HepG2 (cell line): ENCODE measurements around the genes ALDH6A1, VSX2, NPC2, RPS6KL1 and NEK9.

- RRBS, 2 experiments = 21 to 37% methylated on average over 3 of the region's 15 CpGs
CAGE:
- cytosol, long polyA minus RNA = no peak
- cytosol, long polyA plus RNA = no peak
- long polyA plus RNA = no peak
- nucleus, long polyA minus RNA = no peak
- nucleus, long polyA plus RNA = no peak
These were observed 4.9 kb downstream of the MIDEAS start for GRCh38 chr14:73754817-73755968.

GRCh38 chr14:73759239-73759558 lies 904 bp downstream of the MIDEAS start:
- RRBS, 2 experiments = 0% methylated on average over 4 of the region's 42 CpGs; no CpG with 5 or more reads in 1 of the 2 experiments
CAGE:
- cytosol, long polyA minus RNA = no peak
- cytosol, long polyA plus RNA = no peak
- long polyA plus RNA = no peak
- nucleus, long polyA minus RNA = no peak
- nucleus, long polyA plus RNA = no peak

GRCh38 chr14:73787602-73788456 lies 27.7 kb upstream of the MIDEAS start:
- RRBS, 2 experiments = no CpG with 5 or more reads among the region's 15 CpGs
CAGE:
- cytosol, long polyA minus RNA = no peak
- cytosol, long polyA plus RNA = no peak
- long polyA plus RNA = no peak
- nucleus, long polyA minus RNA = no peak
- nucleus, long polyA plus RNA = no peak

DNA sequence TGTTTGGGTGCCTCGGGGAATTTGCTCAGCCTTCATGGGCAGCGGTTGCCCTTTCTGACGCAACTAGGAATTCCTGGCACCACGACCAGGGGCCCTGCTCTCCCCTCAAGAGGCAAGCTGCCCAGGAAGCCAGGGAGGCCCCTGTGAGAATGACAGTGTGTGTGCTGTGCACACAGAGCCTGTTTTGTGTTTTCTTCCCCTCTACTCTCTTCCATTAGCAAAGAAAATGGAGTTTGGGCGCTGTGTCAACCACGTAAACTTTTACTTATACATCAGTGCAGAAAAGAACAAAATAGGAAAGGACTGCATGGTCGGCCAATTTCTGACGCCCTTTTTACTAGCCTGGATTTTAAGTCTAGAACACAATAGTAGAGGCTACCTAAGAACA lies 18.0 kb upstream of the PTGR2 start:
- RRBS, 2 experiments = no CpG with 5 or more reads among the region's 8 CpGs
CAGE:
- cytosol, long polyA minus RNA = no peak
- cytosol, long polyA plus RNA = no peak
- long polyA plus RNA = no peak
- nucleus, long polyA minus RNA = no peak
- nucleus, long polyA plus RNA = no peak

- RRBS, 2 experiments = under 1 to 1% methylated on average over 8 of the region's 28 CpGs
CAGE:
- cytosol, long polyA minus RNA = no peak
- cytosol, long polyA plus RNA = no peak
- long polyA plus RNA = start-site peak on the plus strand at chr14:74018680-74018773, 14 and 30 reads in 2 replicates
- nucleus, long polyA minus RNA = no peak
- nucleus, long polyA plus RNA = no peak
These were observed 769 bp downstream of the ENTPD5 start for GRCh38 chr14:74018161-74018877.

DNA sequence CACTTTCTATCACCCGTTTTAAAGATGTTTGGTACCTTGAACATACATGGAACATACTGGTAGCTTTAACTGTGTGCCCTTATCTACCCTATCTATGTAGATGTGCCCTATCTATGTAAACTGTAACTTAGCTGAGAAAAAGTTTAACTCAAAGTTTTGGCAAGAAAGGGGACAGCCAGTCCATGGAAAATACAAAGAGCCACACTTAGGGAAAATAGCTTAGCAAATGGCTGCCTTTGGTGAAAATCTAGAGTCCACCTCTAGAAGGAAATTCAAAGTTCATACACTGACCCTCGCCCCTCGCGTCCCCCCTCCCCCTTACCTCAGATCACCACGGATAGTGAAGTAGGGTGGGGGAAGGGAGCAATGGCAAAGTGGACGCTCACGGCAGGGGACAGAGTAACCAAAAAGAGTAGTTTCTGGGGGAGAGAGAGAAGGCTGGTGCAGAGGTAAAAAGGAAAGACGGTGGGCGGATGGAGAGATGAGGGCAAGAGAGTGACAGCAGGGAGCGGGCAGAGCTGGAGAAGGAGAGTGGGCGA lies 625 bp downstream of the ALDH6A1 start:
- RRBS, 2 experiments = no CpG with 5 or more reads among the region's 11 CpGs
CAGE:
- cytosol, long polyA minus RNA = no peak
- cytosol, long polyA plus RNA = no peak
- long polyA plus RNA = no peak
- nucleus, long polyA minus RNA = no peak
- nucleus, long polyA plus RNA = no peak

DNA sequence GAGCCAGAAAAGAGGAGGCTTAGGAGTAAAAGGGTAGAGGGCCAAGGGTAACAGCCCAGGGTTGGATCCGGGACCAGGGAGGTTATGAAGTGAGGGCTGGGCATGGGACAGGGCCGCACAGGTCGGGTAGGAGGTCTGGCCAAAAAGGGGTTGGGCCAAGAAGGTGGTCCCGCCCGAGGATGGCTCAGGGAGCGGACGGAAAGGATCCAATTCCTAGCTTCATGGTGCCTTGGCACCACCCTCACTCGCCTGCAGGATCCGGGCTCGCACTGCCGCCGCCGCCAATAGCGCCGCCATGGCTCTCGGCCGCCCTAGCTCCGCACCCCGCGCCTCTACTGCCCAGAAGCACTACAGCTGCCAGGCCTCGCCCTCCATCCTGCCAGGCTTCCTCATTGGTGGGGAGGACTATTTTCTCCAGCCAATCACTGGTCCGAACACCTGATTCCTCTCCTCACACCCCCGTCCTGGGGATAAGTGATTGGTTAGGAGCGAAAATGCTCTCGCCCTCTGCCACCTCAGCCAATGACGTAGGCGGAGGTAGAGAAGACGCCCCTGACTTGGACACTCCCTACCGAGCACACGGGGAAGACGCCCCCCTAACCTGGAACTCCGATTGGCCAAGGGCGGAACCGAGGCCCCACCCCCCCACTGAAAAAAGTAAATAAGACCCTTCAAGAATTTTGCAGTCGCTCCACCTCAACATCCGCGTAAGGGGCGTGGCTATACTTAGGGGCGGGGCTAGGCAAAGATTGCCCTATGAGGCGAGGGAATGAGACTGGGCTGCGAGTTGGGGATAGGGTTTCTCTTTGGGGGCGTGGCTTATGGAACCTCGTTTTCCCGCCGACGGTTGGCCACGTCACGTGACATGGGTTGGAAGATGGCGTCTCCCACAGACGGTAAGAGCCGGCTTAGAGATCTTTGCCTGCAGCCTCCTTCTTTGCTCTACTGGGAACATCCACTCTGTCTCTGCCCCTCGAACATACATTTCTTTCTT lies at the start of gene ALDH6A1:
ALDH6A1 (minus strand) TSS at position 356 of the 994 bp plus-strand sequence.
- RRBS, 2 experiments = no CpG with 5 or more reads among the region's 52 CpGs
CAGE:
- cytosol, long polyA minus RNA = start-site peak on the minus strand centred at position 358 of the sequence, 74 bp wide, 16 reads; start-site peak on the plus strand centred at position 853 of the sequence, 41 bp wide, 19 reads
- cytosol, long polyA plus RNA = start-site peak on the minus strand centred at position 321 of the sequence, 35 bp wide, 614 and 1,147 reads in 2 replicates; start-site peak on the plus strand centred at position 864 of the sequence, 10 bp wide, 110 and 176 reads in 2 replicates
- long polyA plus RNA = start-site peak on the minus strand centred at position 317 of the sequence, 26 bp wide, 183 and 253 reads in 2 replicates; start-site peak on the plus strand centred at position 863 of the sequence, 35 bp wide, 242 and 20 reads in 2 replicates
- nucleus, long polyA minus RNA = no peak
- nucleus, long polyA plus RNA = start-site peak on the minus strand centred at position 332 of the sequence, 57 bp wide, 563 and 793 reads in 2 replicates

- RRBS, 2 experiments = 42 to 48% methylated on average over 6 to 10 of the region's 16 CpGs
CAGE:
- cytosol, long polyA minus RNA = no peak
- cytosol, long polyA plus RNA = no peak
- long polyA plus RNA = no peak
- nucleus, long polyA minus RNA = no peak
- nucleus, long polyA plus RNA = no peak
These were observed at the start of gene VSX2 for GRCh38 chr14:74239168-74239535. TSS of gene VSX2 (plus strand) at chr14:74239449.

DNA sequence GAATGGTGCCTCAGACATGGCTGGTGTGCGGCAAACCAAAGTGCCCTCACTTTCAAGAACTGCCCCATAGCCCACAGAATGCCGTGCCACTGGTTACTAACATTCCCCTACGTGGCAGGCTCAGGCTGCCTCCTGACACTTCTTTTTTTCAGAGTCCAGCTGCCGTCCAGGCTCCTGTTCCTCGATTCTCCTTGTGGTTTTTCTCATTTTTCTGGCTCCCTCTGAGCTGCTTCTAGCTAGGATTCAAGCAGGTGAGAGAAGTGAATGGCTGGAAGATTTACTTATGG lies 19.3 kb downstream of the ABCD4 start:
- RRBS, 2 experiments = no CpG with 5 or more reads among the region's 5 CpGs
CAGE:
- cytosol, long polyA minus RNA = no peak
- cytosol, long polyA plus RNA = no peak
- long polyA plus RNA = no peak
- nucleus, long polyA minus RNA = no peak
- nucleus, long polyA plus RNA = no peak

DNA sequence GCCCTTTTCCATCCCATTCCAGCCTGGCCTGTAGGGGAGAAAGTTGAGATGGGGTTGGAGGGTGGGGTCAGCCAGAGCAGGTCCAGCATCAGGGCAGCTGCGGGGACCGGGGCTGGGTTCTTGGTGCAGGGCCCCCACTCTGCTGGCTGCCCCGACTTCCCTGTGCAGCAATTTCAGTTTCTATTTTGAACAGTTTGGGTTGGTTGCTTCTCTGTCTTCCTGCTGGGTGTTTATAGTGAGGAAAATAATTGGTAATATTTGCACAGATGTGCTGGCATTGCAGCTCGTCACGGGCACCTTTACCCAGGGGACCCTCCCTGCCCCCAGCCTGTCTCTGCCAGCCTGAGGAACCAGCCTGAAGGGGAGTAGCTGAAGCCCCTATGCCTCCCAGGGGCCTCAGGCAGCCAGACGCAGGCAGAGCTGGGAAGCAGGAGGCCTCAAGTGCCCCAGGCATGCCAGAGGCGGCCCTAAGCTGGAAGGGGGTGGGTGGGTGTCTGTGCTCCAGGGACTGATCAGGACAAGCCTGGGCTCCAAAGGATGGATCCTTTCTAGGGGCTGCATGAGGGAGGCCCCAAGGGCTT lies 23.2 kb downstream of the SYNDIG1L start:
- RRBS, 2 experiments = no CpG with 5 or more reads among the region's 7 CpGs
CAGE:
- cytosol, long polyA minus RNA = no peak
- cytosol, long polyA plus RNA = no peak
- long polyA plus RNA = no peak
- nucleus, long polyA minus RNA = no peak
- nucleus, long polyA plus RNA = no peak

DNA sequence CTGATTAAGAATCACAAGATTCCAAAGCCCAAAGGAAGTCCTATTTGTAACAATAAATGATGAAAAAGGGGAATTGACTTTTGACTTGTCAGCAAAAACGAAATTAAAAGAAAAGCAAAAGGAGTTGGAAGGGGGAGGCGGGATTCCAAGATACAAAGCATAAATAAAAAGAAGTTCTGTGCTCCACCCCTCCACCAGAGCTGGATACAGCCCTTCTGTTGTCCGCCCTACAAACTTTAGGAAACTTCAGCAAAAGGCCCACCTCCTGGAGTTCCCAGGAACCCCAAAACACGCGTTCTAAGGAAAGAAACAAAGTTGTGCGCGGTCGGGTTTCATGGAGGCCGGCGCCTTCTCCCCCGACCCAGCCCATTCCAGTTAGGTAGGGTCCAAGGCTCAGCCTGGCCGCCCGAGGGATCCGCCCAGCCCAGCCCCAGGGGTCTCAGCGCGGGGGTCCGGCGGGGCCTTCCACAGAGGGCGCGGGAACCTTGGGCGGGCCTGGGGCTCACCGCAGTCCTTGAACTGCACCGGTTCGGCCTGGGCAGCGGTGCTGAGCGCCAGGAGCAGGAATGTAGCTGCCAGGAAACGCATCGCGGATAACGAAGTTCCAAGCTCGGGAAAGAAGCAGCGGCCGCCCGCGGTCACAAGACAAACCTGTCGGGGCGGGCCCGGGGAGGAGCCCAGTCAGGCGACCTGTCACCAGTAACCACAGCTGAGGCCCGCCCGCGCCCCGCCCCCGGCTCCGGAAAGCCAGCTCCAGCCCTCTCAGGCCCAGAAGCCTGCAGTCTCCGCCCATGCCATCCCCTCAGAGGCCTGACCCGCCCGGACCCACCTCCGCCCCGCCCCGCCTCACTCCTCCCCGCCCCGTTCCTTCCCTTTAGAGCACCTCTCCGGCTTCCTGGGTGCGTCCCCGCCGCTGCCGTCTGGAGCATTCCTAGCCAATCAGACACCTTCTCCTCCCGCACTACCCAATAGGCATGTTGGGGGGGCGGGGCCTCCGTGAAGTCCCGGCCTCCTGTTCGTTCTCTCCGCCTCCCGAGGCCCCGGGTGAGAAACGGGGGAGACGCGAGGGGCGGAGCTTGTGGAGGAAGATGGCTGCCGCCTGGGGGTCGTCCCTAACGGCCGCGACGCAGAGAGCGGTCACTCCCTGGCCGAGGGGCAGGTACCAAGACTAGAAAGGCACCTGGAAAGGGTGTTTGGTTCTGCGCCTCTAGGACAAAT lies at the start of gene NPC2:
NPC2 (minus strand) TSS at position 619 of the 1,218 bp plus-strand sequence.
- RRBS, 2 experiments = 1 to 7% methylated on average over 26 to 28 of the region's 79 CpGs
CAGE:
- cytosol, long polyA minus RNA = start-site peak on the minus strand centred at position 627 of the sequence, 66 bp wide, 1,557 reads
- cytosol, long polyA plus RNA = start-site peak on the minus strand centred at position 696 of the sequence, 183 bp wide, 994 and 1,514 reads in 2 replicates; start-site peak on the plus strand centred at position 1,073 of the sequence, 17 bp wide, 78 and 145 reads in 2 replicates
- long polyA plus RNA = start-site peak on the minus strand centred at position 640 of the sequence, 71 bp wide, 2,200 and 1,911 reads in 2 replicates; start-site peak on the plus strand centred at position 1,080 of the sequence, 17 bp wide, 273 and 301 reads in 2 replicates
- nucleus, long polyA minus RNA = no peak
- nucleus, long polyA plus RNA = start-site peak on the minus strand centred at position 633 of the sequence, 54 bp wide, 552 and 858 reads in 2 replicates

GRCh38 chr14:74551727-74552428 lies 58.3 kb downstream of the ISCA2 start:
- RRBS, 2 experiments = 58 to 61% methylated on average over 2 to 4 of the region's 19 CpGs
CAGE:
- cytosol, long polyA minus RNA = no peak
- cytosol, long polyA plus RNA = no peak
- long polyA plus RNA = no peak
- nucleus, long polyA minus RNA = no peak
- nucleus, long polyA plus RNA = no peak

GRCh38 chr14:74572822-74573314 lies 39.2 kb downstream of the LTBP2 start:
- RRBS, 2 experiments = no CpG with 5 or more reads among the region's 11 CpGs
CAGE:
- cytosol, long polyA minus RNA = no peak
- cytosol, long polyA plus RNA = no peak
- long polyA plus RNA = no peak
- nucleus, long polyA minus RNA = no peak
- nucleus, long polyA plus RNA = no peak

GRCh38 chr14:74573436-74574063 lies 38.5 kb downstream of the LTBP2 start:
- RRBS, 2 experiments = no CpG with 5 or more reads among the region's 13 CpGs
CAGE:
- cytosol, long polyA minus RNA = no peak
- cytosol, long polyA plus RNA = no peak
- long polyA plus RNA = no peak
- nucleus, long polyA minus RNA = no peak
- nucleus, long polyA plus RNA = no peak

- RRBS, 2 experiments = no CpG with 5 or more reads among the region's 16 CpGs
CAGE:
- cytosol, long polyA minus RNA = no peak
- cytosol, long polyA plus RNA = no peak
- long polyA plus RNA = no peak
- nucleus, long polyA minus RNA = no peak
- nucleus, long polyA plus RNA = no peak
These were observed 19.3 kb downstream of the LTBP2 start for GRCh38 chr14:74592561-74593354.

DNA sequence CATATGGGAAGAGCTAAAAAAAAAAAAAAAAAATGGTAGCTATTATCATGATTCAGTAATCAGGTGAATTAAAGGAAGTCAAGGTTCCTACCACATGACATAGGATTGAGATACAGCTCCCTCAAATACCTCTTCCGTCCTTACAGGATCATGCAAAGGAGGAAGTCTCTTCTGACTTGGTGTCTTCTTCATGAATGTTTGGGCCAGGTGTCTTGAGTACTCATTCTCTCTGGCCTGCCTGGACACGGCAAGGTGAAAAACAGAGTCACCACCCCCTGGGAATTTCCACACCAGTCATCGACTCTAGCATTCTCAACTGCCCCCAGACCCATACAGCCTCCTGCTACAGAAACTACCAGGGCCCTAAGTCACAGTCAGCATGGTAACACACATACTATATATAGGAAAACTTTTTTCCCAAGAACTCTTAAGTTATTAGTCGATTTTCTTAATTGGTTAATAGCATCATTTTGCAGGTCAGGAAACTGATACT lies 44.9 kb upstream of the LTBP2 start:
- RRBS, 2 experiments = no CpG with 5 or more reads among the region's 4 CpGs
CAGE:
- cytosol, long polyA minus RNA = no peak
- cytosol, long polyA plus RNA = no peak
- long polyA plus RNA = no peak
- nucleus, long polyA minus RNA = no peak
- nucleus, long polyA plus RNA = no peak

GRCh38 chr14:74923001-74923639 lies at the start of gene RPS6KL1:
TSS of gene RPS6KL1 (minus strand) at chr14:74923260.
- RRBS, 2 experiments = 1 to 2% methylated on average over 14 of the region's 47 CpGs
CAGE:
- cytosol, long polyA minus RNA = start-site peak on the minus strand at chr14:74923240-74923250, 8 reads
- cytosol, long polyA plus RNA = no peak
- long polyA plus RNA = no peak
- nucleus, long polyA minus RNA = no peak
- nucleus, long polyA plus RNA = no peak

DNA sequence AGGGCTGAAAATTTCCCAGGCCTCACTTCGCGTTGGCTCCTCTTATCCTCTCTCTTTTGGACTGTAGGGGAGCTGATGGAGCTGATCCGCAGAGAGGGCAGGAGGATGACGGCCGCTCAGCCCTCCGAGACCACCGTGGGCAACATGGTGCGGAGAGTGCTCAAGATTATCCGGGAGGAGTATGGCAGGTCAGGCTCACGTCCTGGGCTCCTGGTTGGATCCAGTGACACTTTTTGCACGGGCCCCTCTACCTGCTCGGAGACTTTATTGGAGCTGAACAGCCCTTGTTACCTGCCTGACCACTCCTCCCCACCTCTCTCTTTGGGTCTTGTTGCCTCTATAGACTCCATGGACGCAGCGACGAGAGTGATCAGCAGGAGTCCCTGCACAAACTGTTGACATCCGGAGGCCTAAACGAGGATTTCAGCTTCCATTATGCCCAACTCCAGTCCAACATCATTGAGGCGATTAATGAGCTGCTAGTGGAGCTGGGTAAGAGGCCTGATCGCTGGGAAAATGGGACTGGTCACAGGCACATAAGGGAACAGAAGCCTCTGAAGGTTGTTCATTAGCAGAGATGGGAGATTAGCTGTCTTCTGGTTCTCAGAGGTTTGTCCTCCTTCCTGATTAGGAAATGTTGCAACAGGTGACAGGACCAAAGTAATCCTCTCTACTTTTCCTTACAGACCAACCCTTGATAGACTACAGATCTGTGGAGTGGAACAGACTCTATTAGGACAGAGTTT lies 660 bp downstream of the EIF2B2 start:
- RRBS, 2 experiments = no CpG with 5 or more reads among the region's 19 CpGs
CAGE:
- cytosol, long polyA minus RNA = no peak
- cytosol, long polyA plus RNA = no peak
- long polyA plus RNA = no peak
- nucleus, long polyA minus RNA = no peak
- nucleus, long polyA plus RNA = no peak

DNA sequence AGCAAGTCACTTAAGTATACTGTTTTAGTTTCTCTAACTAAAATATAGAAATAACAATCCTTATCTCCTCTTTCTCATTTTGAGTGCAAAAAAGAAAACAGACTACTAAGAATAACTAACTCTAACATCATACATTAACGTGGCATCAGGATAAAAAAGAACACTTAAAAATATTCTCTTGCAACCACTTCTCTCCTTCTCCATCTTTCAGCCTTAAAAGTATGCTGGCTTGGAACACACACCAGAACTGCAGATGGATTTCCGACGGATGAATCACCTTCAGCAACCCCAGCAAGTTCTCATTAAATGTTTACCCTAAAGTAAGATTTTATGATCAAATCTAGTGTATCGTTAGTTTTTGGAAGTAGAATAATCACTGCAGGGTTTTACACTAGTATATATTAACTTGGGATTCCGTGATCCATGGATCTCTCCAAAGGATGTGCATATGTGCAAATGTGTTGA lies 1.3 kb downstream of the NEK9 start:
- RRBS, 2 experiments = no CpG with 5 or more reads among the region's 5 CpGs
CAGE:
- cytosol, long polyA minus RNA = no peak
- cytosol, long polyA plus RNA = no peak
- long polyA plus RNA = no peak
- nucleus, long polyA minus RNA = no peak
- nucleus, long polyA plus RNA = no peak

DNA sequence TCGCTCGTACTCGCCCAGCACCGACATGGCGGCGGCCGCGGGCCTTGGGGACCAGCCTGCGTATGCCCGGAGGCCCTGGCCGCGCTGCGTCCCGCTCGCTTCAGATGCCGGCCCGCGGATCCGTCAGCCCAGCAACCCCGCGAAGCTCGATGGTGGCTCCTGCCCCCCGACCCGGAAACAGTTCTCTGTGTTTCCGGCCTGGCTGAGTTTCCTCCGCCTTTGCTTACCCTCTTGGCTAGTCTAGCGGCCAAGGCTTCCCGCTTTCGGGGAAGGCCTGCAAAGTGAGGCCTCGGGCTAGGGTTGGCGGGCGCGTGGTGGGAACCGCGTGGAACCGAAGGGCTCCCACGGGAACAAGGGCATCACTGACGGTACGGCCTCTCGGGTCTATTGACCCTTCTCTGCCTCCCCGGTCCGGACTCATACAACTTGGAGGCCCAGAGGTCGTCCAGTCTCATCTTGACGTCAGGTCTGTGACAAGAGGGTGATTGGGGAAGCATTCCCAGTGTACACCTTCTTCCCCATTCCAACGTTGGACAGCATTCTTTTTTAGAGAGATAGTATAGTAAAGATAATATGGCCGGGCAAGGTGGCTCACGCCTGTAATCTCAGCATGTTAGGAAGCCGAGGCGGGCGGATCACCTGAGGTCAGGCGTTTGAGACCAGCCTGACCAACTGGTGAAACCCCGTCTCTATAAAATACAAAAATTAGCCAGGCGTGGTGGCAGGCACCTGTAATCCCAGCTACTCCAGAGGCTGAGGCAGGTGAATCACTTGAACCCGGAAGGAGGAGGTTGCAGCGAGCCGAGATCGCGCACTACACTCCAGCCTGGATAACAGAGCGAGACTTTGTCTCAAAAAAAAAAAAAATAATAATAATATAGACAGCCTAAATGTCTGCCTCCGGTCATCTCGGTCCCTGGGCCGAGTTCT lies at the start of gene NEK9:
NEK9 (minus strand) TSS at position 154 of the 930 bp plus-strand sequence.
- RRBS, 2 experiments = under 1 to 2% methylated on average over 18 of the region's 62 CpGs
CAGE:
- cytosol, long polyA minus RNA = start-site peak on the minus strand centred at position 138 of the sequence, 35 bp wide, 174 reads
- cytosol, long polyA plus RNA = start-site peak on the minus strand centred at position 144 of the sequence, 38 bp wide, 104 and 107 reads in 2 replicates
- long polyA plus RNA = start-site peak on the minus strand centred at position 138 of the sequence, 33 bp wide, 230 and 73 reads in 2 replicates
- nucleus, long polyA minus RNA = no peak
- nucleus, long polyA plus RNA = start-site peak on the minus strand centred at position 140 of the sequence, 36 bp wide, 99 and 250 reads in 2 replicates